Skeletal muscle satellite cell (primary cell): ENCODE measurements around a stretch of chr3.

GRCh38 chr3:14131313-14131852, 6.5 kb downstream of the TMEM43 start:
- CAGE, long polyA plus RNA: no peak

DNA sequence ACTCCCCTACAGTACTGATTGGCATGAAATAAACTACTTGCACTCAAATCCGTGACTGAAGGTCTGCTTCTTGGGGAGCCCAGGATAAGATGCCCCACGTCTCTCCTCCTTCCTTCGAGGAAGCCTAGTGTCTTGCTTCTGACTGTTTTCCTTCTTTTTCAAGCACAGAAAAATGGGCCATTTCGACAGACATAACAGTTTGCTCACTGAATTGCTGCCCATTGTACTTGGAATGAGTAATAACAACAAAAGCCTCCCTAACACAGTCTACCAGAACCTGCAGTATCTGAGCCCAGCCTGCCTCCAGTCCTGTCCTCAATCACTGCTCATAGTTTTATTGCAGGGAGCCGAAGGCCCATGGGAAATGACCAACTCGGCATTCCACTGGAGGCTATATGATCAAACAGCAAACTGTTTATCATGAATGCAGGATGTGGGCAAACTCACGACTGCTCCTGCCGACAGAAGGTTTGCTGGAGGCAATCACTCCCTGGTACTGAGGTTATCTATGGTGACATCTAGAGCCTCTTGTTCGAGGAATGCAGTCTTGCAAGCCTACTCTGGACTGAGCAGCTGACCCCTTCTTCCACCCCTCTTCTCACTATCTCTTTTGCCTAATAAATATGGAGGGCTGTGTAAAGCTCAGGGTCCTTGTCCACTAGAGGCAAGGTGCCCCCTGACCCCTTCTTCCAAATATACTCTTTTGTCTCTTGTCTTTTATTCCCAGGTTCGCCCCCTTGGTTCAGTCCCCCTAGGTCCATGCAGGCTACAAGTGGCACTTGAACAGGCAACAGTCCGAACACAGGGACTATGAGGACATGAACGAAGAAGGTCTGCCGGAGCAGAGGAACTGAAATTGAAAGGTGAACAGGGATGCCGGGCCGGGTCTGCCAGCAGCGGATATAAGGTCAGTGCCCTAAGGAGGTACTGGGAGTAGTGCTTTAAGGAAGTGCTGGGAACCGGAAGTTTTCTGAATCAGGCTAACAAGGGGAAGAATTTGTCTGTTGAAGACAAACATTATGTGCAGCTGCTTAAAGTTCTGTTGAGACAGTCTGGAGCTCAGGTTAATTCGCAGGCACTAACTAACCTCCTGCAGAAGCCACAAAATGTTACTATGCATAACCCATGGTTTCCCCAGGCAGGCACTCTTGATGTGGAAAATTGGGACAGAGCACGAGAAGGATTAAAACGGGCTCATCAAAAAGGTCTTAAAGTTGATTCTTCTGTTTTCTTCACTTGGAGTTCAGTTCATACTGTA, 46.5 kb downstream of the LSM3 start:
- CAGE, long polyA plus RNA: no peak

DNA sequence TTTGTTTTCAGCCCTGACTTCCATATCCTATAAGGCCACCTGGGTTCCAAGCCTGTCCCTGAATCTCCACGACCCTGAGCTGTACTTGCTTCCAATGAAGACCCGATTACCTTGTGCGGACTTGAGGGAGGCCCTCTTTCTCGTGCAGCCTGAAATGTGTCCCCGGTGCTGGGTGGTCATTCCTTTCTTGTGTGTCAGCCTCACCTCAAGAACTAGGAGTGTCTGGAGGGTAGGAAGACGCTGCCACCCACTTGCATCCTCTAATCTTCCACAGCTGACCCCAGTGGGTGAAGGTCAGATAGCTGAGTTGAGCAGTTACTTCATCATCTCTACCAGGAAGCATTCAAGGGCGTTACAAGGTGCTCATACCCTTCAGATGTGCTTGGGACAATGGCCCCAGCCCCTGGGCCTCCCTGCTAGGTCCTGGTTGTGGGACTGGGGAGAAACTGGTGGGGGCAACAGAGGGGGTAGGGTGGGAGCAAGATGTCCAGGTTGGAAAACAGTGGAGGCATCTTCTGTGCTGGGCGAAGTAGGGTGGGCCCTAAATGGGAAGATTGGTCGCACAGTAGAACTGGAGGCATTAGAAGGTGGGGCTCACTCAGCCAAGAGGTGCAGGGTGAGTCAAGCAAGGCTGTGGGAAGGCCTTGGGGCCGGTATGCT, 74.2 kb downstream of the LSM3 start:
- CAGE, long polyA plus RNA: no peak

DNA sequence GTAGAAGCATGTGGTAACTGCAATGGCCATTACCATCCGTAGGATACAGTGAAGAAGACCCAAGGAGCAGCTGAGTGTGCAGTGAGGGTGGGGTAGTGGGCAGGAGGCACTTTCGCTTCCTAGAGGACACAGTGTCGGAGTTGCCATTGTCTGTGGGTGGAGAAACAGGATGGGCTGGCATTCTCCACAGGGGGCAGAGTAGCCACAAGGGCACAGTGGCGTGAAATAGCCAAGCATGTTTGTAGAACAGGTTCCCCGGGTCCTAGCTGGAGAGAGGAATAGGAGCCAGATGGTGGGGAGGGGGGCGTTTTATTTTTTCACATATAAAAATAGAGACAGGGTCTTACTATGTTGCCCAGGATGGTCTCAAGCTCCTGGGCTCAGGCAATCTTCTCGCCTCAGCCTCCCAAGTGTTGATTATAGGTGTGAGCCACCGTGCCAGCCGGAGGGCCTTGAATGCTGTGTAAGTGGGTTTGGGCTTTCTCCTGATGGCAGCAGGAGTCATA, 3.5 kb downstream of the SLC6A6 start:
- CAGE, long polyA plus RNA: no peak

GRCh38 chr3:14413486-14414055, 11.2 kb downstream of the SLC6A6 start:
- CAGE, long polyA plus RNA: no peak

DNA sequence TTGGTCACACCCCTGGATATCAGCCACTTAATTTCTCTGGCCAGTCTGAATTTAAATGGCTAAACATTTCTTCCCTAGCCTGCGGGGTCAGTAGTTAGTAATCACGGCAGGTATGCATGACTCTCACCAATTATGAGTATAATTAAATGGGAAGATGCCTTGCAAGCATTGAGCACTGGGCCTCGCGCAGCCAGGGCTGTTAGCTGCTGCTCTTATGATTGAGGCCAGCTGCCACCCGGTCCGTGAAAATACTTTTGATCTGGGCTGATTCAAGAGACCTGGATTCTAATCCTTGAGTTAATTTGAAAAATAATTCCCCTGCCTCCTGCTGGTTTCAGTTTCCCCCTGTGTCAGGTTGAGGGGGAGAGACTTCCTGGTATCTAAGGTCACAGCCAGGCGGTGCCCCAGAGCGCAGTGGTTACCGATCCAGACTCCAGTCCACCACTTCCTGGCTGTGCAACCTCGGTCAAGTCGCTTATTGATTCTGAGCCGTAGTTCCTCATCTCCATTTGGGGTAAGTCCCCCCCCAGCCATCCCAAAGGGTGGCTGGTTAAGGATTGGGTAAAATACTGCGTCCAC, 23.5 kb downstream of the SLC6A6 start:
- CAGE, long polyA plus RNA: no peak

- CAGE, long polyA plus RNA: no peak
These were observed 62.5 kb downstream of the SLC6A6 start for GRCh38 chr3:14464860-14465443.

GRCh38 chr3:14521977-14522861, 17.9 kb downstream of the GRIP2 start:
- CAGE, long polyA plus RNA: no peak

DNA sequence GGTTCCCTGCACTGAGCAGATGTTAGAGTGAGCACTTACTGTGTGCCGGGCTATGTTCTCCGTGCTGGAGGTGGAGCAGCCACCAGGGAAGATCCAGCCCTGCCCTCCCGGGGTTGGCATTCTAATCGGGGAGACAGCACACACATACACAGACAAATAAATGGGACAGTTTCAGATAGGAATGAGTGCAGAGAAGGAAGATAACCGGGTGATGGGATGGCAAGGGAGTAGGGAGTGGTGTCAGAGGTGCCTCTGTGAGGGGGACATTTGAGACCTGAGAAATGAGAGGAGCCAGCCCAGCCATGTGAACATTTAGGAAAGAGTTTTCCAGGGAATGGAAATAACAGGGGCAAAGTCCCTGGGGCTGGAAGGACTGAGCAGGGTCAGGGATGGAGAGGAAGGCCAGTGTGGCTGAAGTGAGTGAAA, 15.6 kb upstream of the FGD5 start:
- CAGE, long polyA plus RNA: no peak

DNA sequence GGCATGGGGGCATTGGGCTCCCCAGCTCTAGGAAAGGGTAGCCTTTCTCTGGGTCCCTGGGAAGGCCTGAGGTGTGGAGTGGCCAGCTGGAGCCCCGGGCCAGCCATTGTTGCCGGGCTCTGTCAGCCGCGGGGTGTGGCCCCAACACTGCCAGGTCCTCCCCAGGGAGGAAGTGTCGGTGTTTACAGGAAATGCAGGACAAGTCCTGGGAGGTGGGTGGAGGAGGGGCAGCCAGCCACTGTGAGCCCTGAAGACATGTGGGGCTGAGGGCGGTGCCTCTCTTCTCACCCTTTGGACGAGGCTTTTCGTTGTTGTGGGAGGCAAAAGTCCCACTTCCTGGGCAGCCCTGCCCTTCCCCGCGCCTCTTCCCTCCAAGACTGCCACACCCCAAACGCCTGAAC, 29.1 kb downstream of the FGD5 start:
- CAGE, long polyA plus RNA: no peak

- CAGE, long polyA plus RNA: no peak
These were observed 5.7 kb upstream of the NR2C2 start for GRCh38 chr3:14941532-14942317.

DNA sequence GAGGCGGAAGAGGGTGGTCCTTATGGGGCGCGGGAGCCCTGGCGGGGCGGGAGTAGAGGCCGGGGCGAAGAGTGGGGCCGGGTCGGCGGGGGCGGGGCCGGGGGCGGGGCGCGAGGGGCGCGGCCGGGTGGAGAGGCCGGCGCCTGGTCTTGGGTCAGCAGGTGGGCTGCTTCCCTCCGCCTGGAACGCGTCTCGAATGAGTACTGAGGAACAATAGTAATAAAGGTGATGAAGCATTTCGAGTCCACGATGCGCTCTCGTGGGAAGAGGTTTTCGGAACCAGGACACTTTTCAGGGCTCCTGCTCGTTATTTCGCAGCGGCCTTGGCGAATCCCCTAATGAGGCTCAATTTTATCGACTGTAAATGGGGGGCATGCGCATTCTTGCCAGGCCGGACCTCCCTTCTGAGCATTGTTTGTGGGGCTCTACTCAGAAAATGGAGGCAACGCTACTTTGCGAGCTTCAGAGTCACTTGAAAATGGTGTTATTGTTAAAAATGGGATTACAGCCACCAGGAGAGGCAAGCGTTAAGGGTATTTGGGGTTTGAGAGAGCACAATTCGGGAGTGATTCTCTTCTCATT, 1.2 kb downstream of the NR2C2 start:
- CAGE, long polyA plus RNA: no peak

GRCh38 chr3:14957749-14958383, 10.5 kb downstream of the NR2C2 start:
- CAGE, long polyA plus RNA: no peak

DNA sequence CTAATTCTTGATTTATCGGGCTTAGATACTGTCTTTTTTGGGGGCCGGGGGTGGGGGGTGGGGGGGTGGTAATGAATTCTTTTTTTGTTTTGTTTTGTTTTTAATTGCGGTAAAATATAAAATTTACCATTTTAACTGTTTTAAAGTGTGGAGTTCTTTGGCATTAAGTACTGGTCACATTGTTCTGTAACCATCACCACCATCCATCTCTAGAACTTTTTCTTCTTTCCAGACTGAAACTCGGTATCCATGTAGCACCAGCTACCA, 22.8 kb downstream of the NR2C2 start:
- CAGE, long polyA plus RNA: no peak

GRCh38 chr3:14988985-14989527, 41.7 kb downstream of the NR2C2 start:
- CAGE, long polyA plus RNA: no peak

DNA sequence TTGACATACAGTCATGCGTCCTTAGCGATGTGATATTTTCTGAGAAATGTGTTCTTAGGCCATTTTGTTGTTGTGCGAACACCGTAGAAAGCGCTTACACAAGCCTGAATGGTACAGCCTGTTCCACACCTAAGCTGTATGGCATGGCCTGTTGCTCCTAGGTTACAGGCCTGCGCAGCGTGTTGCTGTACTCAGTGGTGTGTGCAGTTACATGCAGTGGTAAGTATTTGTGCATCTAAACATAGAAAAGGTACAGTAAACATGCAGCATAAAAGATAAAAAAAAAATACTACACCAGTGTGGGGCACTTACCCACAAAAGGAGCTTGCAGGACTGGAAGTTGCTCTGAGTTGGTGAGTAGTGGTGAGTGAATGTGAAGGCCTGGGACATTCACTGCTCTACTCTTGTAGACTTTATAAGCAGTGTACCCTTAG, 993 bp downstream of the CAPN7 start:
- CAGE, long polyA plus RNA: no peak

DNA sequence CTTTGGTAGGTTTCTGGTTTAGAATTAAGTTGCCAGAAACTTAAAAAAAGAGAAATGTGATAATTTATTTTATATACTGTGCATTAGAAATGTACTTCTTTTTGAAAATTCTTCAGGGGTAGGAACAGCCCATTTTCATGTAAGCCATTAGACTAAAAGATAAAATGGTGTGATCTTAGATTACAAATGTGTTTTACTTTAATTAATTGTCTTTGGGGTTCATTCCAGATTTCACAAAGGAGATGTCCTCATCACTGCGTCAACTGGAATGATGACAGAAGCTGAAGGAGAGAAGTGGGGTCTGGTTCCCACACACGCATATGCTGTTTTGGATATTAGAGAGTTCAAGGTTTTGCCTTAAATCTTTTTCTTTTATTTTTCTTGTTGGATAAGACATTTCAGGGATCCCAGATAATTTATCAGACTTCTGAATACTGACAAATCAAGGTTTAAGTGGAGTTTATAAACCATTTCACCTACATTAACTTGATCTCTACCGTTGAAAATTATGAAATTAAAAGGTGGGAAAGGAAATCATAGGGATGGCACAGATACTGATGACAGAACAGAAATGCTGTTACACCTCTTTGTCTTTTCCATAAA, 28.9 kb downstream of the CAPN7 start:
- CAGE, long polyA plus RNA: no peak

DNA sequence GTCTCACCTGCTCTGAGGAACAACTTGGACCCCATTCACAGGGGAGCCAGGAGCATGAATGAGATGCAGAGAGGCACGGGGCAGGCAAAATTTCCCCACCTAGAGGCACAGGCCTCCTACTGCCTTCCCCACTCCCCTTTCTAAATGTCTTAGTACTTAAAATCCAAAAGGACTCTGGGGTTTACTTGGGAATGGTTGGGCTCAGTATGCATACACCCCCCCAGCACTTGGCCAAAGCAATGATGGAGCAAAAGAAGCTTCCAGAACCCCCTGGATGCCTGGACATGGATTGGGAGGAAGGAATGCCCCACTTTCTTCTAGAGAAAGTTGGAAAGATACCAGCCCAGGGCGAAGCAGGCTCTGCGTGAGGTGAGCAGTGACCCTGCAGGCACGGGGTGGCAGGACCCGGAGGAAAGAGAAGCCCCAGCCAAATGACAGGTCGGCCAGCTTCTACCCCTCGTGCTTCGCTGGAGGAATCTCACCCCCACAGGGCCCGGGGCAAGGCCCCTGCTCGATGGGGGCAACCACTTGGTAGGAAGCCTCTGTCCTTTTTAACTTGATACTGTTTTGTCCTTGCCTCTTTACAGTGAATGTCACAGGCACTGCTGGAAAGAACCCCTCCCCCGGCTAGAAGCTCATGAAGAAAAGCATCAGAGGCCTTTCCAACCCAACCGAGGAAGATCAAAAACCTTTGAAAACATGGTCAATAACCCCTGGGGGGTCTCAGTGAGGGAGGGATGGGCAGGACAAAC, 54.6 kb downstream of the SH3BP5 start:
- CAGE, long polyA plus RNA: no peak

- CAGE, long polyA plus RNA: no peak
These were observed 38.4 kb downstream of the SH3BP5 start for GRCh38 chr3:15294044-15294322.

DNA sequence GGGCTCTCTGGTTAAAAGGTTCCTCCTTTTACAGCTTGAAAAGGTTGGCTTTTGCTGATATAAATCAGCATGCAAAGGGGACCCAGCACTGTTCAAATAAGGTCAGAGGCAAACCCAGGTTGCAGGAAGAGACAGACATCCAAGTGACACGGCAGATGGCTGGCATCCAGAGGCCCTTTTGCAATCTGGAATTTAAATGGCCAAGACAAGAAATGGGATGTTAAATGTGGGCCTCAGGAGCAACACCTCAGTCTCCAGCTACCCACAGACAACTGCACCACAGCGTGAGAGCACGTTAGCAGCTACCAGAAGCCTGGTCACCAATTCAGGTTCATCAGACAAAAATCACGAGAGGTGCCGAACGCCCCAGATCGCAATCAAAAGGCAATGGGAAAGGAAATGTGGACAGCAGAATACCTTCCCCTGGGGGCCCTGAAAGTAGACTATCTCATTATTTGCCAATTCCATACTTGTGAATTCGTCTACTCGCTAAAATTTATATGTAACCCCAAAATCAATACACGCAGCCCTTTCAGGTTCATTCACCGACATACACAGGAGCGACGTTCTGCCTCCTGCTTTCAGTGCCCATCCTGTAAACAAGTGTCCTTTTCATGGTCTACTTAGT, 6.2 kb downstream of the SH3BP5 start:
- CAGE, long polyA plus RNA: no peak